Smooth muscle cell (in vitro differentiated cells): ENCODE measurements around the gene RADIL.

- RAMPAGE, long total RNA: no peak
These were observed 19.7 kb downstream of the TTYH3 start for GRCh38 chr7:2651347-2652096.

DNA sequence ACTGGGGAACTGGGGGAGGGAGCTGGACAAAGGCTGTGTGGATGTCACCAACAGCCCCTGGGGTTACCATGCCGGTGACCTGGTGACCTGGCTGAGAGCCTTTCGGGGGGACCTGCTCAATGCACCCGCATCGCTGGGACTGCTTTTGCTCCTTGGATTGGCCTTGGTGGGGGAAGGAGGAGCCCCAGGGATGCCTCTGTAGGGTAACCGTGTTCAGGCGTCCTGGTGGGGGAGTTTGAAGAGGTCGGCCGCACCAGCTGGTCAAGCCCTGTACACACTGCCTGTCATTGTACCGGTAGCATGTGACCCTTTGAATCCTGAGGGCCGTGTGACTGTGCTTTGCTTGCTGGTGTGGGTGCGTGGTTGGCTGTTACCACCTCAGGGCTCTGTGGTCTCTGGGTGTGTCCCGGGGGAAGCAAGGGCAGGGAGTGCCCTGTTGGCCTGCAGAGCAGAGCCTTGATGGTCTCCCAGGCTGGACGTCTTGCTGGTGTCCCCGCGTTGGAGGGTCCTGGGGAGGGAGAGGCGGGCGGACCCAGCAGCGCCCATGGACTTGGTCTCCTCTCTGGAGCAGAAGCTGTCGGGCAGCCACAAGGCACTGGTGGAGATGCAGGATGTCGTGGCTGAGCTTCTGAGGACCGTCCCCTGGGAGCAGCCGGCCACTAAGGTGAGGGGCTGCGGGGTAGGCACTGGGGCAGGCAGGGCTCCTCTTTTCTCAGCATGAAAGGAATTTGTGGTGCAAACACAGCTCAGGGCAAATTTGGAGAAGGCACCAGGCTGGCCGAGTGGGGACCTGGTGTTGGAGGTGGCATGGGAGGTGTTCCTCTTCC lies 20.8 kb downstream of the TTYH3 start:
- RAMPAGE, long total RNA: no peak

DNA sequence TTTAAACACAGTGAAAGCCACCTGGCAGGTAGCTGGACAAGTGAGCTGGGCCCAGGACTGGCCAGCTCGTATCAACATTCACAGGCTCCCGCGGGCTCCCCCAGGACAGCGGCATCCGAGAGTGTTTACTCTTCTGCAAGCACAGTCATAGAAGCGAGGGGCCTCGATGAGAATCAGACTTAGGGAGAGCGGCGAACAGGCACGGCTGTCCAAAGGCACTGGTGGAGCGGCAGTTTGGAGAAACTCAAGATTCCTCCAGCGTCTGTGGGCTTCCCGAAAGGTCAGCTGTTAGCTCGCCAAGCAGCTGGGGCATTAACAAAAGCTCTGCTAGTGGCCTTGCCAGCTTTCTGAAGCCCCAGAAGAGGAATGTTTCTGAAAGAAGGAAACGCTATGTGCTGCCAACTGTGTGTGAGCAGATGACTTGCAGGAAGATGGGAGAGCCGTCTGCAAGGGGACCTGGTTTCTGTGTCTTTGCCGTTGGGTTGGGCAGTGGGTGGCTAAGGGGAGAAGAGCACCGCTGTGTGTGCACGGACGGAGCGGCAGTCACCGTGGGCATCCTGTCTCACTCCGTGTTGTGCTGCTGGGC lies 41.9 kb downstream of the AMZ1 start:
- RAMPAGE, long total RNA: no peak

- RAMPAGE, long total RNA: no peak
These were observed 16.6 kb upstream of the GNA12 start for GRCh38 chr7:2860484-2861285.

- RAMPAGE, long total RNA: no peak
These were observed 86.9 kb downstream of the CARD11 start for GRCh38 chr7:2956706-2957226.

DNA sequence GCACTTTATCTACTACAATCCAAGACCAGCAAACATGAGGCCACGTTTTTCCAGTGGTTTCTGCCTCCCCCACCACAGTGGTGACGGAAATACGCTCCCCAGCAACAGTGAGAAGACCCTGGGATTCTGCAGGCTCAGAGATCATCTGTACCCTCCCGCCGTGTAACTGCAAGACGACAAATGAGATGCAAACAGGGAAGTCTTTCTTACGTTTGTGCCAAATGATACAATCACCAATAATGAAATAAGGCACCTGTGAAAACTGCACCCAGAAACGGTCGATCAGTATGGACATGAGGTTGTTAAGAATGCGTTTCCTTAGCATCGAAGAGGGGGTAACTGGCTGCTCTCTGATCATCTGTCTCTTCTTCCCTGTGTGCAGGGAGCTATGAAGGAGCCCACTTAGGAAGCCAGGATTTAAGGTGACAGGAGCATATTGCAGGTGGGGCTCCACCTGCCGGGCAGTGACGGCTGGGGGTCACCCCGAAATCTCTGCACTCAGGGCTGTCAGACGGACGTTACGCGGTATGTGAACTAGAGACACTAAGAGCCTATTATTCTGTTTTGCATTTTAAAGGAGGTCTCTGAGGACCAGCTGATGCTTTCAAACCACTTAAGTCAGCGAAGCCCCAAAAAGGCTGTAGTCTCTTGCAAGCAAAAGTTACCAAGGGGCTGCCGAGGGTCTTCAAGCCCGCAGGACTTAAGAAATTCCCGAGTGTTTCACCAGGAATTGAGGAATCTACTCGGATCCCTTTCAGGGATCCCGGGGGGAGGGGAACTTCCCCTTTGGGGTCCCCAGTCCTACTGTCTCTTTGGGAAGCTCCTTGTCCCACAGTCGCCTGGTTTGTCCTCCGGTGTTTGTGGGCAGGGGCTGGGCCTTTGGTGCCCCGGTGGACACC lies 64.4 kb downstream of the CARD11 start:
- RAMPAGE, long total RNA: no peak

DNA sequence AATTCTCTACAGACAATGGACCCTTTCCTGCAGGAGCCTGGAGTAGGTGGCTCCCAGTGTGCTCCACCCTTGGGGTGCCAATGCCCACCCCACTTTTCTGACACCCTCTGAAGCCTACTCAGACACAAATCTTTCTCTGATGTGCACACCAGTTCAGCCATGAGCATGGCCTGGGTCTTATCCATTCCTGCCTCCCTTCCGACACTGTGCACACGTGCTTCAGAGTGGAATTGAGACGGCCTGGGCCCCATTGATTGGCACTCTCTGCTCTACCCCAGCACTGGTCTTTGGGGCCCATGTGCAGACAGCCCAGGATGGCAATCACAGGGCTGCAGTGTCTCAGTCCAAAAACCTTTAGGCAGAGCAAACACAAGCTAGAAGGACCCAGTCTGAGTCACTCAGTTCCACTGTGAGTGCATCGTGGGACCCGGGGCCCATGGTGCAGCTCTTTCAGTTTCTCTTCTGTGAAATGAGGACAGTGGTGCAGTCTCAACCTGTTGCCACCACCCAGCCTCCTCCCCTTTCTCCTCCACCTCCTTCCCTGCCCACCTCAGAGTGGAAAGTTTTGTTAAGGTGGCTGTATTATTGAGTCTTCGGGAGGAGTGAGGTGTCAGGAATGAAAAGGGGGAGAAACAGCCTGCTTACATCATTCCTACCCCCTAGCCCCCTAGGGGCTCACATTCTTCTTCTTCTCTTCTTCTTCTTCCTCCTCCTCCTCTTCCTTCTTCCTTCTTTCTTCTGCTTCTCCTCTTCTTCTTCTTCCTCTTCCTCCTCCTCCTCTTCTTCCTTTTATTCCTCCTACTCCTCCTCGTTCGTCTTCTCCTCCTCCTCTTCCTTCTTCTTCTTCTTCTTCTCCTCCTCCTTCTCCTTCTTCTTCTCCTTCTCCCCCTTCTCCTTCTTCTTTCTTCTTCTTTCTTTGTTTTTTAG lies 19.4 kb upstream of the CARD11 start:
- RAMPAGE, long total RNA: no peak

GRCh38 chr7:3068647-3068994 lies 25.0 kb upstream of the CARD11 start:
- RAMPAGE, long total RNA: no peak

DNA sequence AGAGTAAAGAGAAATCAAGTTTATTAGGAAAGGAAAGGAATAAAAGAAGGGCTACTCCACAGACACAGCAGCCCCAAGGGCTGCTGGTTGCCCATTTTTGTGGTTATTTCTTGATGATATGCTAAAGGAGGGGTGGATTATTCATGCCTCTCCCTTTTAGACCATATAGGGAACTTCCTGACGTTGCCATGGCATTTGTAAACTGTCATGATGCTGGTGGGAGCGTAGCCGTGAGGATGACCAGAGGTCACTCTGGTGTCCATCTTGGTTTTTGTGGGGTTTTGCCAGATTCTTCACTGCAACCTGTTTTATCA lies 115.4 kb upstream of the CARD11 start:
- RAMPAGE, long total RNA: no peak

DNA sequence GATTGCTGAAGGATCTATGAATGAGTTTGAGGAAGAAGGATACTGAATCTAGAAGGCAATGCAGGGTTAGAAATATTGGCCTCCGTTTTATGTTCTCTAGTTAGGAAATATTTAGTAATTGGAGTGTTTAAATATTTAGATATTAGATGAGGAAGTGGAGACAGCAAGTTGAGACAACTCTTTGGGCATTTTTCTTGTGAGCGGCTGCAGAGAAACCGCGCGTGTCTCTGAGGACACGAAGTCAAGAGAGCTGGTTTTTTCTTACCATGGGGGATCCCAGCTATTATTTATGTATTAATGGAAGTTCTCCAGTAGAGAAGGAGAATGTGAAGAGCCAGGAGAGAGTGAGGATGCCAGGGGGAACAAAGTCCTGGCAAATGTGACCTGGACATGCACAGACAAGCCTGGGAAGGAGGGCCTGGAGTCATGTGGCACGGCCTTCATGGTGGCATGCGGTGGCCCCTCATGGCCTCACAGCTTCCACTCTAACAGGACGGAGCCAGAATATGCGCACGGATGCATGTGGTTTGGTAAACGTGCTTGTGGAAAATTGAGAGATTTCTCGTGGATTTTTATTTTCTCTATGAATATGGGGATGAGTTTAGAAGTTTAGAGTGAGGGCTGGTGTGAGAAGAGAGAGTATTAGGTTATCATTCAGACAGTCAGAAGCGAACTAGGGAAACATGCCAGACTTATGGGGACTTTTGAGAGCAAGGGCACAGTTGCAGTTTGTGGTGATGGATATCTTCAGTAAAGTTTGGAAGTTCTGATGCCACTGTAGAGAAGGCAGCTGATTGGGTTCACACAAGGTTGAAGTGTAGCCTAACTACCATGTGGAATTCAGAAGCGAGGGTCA lies 351.2 kb downstream of the SDK1 start:
- RAMPAGE, long total RNA: no peak

- RAMPAGE, long total RNA: no peak
These were observed 441.1 kb downstream of the SDK1 start for GRCh38 chr7:3742164-3742484.

DNA sequence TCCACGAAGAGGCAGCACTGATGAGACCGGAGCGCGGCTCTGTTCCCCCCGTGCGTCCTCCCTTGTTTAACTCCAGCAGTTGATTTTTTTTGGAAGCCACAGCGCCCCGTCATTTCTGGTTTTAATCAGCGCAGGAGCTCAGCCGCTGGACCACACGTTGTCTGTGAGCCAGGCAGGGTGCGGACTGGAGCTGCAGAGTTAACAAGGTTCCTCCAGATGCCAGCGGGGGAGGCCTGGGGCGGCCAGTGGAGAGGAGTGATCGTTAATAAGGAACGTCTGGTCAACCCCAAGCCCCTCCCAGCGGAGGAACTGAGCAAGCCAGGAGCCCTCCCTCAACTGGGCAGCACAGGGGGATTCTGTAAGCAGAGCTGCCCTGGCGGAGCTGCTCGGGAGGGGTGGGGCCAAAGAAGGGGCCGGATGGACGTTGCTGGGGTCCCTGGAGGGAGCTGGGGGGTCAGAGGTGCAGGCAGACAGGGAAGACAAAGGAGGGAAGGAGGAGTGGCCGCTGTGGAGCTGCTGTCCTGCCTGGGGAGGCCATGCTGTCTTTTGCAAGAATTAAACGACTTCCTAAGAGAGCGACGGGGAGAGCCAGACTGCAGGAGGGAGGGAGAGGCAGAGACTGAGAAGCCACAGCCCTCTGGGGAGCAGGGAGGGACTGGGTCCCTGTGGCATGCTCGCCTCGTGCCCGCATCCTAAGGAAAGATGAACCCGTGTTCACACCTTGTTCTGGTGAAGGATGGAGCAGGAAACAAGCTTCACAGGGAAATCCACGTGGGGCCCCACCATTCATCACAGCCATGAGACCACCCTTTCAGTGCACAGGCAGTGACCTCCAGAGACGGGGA lies 537.1 kb upstream of the FOXK1 start:
- RAMPAGE, long total RNA: no peak

DNA sequence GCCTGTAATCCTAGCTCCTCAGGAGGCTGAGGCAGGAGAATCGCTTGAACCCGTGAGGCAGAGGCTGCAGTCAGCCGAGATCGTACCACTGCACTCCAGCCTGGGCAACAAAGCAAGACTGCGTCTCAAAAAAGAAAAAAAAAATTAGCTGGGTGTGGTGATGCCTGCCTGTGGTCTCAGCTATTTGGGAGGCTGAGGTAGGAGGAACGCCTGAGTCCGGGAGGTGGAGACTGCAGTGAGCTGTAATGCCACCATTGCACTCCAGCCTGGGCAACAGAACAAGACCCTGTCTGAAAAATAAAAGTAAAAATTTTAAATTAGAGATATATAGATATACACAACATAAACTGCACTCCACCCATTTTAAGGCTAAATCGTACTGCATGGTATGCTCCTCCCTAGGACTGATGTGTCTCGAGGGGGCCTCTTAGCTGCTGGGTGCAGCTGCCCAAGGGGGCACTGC lies 41.0 kb upstream of the FOXK1 start:
- RAMPAGE, long total RNA: no peak

- RAMPAGE, long total RNA: no peak
These were observed 39.5 kb upstream of the FOXK1 start for GRCh38 chr7:4642576-4642929.

DNA sequence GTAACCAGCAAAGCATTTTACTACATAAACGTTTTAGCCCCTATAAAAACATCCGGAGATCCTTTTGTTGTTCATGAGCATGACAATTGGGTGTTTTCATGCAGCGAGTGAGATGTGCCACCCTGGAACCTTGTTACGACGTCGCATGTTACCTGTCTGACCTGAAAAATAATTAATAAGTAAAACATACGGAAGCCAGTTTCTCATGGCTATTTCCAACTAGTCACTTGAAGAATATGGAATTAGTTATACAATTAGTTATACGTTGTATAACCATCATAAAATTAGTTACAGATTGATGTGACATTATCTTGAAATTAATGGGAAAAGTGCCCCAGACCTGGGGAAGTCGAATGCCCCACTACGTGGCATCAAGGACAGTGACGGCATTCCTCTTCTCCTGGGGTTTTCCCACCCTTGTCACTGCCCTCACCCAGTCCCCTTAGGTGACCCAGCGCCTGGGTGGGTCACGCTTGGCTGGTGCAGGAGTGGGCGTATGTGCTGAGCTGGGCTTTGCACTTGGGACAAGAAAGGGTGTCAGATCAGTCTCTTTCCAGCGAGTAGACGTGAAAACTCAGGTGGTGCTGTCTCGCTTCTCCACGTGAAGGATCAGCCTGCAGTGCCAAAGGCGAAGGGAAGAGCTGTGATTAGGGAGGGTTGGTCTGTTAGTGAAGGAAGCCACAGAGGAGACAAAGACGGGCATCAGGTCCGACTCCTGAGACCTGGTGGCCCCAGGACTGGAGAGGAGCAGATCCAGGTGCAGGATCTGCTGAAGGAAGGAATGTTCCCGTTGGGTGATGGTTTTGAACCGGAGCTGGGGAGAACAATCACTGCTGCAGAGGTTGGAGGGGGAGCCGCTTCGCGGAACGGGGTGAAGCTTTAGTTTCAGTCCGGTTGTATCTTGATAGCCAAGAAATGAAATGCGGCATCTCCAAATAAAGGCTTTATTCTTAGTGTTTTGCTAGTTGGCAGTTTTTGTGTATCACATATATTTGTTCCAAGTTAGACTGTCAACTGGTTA lies 7.6 kb downstream of the FOXK1 start:
- RAMPAGE, long total RNA: no peak

- RAMPAGE, long total RNA: no peak
These were observed 509 bp downstream of the AP5Z1 start for GRCh38 chr7:4775774-4776489.

GRCh38 chr7:4783875-4784764 lies 8.7 kb downstream of the AP5Z1 start:
- RAMPAGE, long total RNA: no peak

- RAMPAGE, long total RNA: no peak
These were observed 15.7 kb downstream of the AP5Z1 start for GRCh38 chr7:4790971-4791614.

- RAMPAGE, long total RNA: start-site peak on the minus strand at chr7:4883617-4883674, 23 and 16 reads in 2 replicates
These were observed at the start of gene RADIL for GRCh38 chr7:4882815-4883901. Gene RADIL (minus strand): TSS chr7:4883716.

GRCh38 chr7:5212973-5213273 lies 22.9 kb downstream of the WIPI2 start:
- RAMPAGE, long total RNA: no peak